Peyer's patch (tissue), 4 donors: Measurements from ENCODE around the gene IQCD.

- PRO-cap = no peak
- RAMPAGE, long total RNA, 4 experiments = start-site peak on the minus strand in 1 of 4 experiments, at chr12:113221047-113221095 at its widest, 5 reads per replicate
Observed at GRCh38 chr12:113220566-113221208, at the start of gene IQCD. Gene IQCD (minus strand): TSS chr12:113221094.

DNA sequence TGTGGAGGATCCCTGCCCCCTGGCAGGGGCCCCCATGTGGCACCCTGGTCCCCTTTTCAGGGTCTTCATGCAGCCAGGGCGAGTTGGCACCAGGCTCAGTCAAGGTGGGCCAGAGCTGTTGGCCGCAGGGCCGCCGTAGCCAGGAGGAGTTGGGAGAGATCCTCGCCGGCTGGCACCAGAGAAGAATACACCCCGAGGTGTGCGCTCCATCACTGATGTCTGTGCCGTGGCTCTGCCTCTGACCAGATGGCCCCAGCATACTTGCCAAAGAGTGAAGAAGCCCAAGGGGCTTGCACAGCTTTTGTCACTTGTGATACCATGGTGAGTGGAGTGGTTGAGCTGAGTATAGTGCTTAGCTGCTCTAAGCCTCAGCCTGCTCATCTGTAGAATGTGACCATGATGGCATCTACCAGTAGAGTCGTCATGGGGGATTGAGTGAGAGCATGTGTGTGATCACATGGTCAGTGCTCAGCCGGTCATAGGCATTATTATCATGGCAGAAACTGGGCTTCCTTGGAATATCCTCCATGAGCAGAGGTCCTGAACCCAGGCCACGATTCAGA lies 11.1 kb downstream of the TPCN1 start:
- PRO-cap = no peak
- RAMPAGE, long total RNA, 4 experiments = no peak in any of the 4 experiments

DNA sequence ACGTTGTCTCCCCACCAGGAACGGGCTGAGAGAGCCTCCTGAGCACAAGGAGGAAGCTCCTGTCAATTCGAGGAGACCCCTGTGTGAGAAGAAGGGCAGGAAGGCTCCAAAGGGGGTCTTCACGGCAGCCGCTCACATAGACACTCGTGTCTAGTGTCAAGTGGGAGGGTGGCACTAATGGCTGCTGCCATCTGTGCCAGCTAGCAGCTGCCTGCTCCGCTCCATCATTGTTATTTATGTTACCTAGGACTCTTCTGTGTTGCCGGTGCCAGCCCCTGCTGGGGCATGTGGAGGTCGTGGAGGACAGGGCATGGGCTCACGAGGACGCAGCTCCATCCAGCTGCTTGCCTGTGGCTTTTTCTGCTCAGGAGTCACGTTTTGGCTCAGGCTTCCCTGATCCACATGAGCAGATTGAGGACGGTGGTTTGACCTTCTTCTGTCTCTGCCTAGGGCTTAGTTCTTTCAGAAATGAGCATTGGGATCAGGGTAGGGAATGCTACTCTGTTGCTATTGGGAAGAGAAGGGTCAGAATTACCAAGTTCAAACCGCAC lies 31.2 kb downstream of the TPCN1 start:
- PRO-cap = no peak
- RAMPAGE, long total RNA, 4 experiments = no peak in any of the 4 experiments

DNA sequence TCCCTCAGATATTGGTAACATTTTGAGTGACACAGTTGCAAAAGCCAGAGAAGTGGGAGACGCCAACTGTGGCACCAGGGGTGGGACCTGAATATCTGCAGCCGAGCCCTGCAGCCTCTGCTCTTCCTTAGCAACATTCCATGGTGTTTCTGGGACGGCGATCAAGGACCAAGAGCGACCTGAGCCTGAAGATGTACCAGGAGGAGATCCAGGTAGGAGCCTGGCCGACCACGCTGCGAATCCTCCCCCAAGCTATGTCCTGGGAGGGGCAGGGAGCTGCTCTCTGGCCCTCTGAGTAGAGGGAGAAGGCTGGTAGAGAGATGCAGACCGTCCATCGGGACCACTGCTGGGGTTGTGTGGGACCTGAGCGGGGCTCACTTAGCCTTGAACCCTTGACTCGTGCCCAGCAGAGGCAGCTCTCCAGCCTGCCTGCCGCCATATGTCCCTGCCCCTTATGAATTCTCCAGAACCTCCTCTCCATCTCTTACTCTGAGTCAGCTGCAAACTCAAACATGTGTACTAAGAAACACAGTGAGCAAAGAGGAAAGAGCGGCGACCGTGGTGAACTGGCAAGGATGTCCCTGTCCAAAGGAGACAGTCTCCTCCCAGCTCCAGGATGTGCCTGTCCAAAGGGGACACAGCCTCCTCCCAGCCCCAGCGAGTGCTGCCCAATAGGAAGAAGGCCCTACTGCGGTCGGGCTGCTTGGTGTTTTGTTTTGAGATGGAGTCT lies 41.6 kb downstream of the SLC8B1 start:
- PRO-cap = no peak
- RAMPAGE, long total RNA, 4 experiments = no peak in any of the 4 experiments

DNA sequence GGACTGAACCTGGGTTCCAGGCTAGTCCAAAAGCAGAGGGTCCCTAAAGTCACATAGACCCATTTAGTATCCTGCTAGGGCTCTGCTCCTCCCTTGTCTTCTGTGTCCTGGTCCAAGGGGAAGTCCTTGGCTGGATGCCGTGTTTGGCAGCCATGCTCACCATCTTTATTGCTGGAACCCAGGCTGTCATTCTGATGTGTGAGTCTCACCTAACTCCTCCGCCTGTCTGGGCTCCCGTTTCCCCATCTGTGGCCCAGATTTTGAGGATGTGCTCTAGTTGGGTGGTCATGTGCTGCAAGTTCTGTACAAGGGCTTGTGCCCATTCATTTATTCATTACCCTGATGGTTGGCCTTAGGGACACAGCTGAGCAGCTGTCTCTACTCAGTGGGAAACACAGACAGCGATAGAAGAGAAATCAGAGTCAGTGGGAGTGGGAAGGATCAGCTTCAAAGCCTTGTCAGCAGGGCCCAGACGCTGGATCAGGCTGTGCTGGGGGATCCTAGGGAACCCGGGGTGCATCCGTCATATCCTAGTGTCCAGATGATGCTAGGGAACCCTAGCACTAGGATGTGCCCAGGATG lies 1.1 kb downstream of the PLBD2 start:
- PRO-cap = unidirectional peak, minus-strand start at position 248 of the sequence
- RAMPAGE, long total RNA, 4 experiments = no peak in any of the 4 experiments

DNA sequence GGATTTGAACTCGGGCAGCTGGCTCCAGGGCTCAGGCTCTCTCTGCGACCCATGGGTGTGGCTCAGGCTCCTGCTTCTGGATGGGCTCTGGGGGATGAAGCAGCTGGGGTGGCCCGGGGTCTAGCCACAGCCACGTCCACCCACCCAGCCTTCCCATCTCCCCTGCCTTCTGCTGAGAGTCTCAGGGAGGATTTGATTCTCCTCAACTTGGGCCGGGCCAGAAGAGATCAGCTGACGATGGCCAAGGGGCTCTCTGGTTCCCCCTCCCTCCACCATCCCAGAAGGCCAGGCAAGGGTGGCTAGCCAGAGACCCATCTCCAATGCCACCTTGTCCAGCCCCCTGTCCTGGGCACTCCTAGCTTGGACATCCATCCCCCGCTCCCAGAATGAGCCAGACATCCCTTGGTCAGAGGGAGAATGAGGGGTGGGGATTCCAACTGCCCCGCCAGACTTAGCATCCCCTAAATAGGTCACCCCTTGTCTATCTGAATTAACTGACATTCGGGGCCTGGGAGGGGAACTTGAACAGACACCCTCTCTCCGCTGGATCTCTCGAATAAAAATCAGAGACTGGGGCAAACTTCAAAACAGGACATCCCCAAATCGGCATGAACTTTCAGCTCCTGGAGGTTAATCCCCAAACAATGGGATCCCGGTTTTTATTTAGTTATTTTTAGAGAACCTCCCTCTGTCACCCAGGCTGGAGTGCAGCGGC lies 1.9 kb downstream of the SDS start:
- PRO-cap = no peak
- RAMPAGE, long total RNA, 4 experiments = no peak in any of the 4 experiments

GRCh38 chr12:113494187-113494409 lies 22.4 kb upstream of the LHX5 start:
- PRO-cap = no peak
- RAMPAGE, long total RNA, 4 experiments = no peak in any of the 4 experiments

- PRO-cap = no peak
- RAMPAGE, long total RNA, 4 experiments = no peak in any of the 4 experiments
Observed at GRCh38 chr12:113765932-113766565, 200.1 kb downstream of the RBM19 start.

DNA sequence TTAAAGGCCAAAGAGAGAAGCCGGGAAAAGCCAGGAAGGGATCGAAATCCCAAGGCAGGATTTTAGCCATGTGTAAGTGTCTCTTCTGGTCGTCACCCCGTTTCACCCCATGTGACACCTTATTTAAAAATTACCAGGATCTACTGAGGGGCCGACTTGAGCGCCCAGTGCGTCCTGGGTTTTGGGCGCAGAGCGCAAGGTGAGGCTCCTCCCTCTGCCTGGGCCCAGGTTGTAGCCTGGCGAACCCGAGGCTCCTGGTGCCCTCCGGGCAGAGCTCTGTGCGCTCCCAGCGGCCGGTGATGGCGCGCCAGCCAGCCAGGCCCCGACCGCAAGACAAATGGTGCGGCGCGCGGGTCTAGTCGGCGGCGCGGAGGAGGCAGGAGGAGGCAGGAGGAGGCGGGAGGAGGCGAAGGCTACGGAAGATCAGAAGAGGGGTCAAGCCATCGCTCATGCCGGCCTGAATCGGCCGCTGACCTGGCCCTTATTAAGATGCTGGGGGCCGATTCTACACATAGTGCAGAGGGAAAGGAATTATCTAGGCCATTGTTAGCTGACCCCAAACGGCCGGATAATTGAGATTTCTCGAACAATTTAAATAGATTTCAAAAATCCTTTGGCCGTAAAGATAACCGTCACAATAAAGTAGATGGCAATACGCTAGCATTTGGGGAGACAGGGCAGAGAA lies 2.9 kb downstream of the TBX5 start:
- PRO-cap = no peak
- RAMPAGE, long total RNA, 4 experiments = no peak in any of the 4 experiments

DNA sequence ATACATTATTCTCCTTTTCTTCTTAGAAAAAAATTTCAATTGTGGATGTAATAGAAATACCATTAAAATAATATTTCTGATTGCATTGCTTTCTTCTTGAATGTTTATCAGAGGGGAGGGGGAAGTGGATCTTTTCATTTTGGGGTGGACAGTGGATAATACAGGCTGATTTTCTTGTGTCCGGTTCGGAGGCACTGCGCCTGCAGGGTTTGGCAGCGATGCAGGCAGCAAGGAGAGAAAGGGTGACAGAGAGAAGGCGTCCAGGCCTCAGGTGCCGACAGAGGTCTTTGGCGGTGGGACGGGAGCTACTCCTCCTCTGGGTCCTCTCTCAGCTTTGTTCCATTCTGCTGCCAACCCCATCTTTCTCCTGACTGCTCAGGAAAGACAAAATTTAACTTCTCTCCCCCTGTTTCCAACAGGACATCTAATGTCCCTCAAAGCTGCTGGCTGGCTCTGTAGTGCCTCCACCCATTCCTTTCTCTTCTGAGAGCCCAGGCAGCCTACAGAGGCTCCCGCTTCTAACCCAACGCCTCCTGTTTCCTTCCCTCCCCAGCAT lies 6.9 kb upstream of the TBX5 start:
- PRO-cap = no peak
- RAMPAGE, long total RNA, 4 experiments = no peak in any of the 4 experiments

DNA sequence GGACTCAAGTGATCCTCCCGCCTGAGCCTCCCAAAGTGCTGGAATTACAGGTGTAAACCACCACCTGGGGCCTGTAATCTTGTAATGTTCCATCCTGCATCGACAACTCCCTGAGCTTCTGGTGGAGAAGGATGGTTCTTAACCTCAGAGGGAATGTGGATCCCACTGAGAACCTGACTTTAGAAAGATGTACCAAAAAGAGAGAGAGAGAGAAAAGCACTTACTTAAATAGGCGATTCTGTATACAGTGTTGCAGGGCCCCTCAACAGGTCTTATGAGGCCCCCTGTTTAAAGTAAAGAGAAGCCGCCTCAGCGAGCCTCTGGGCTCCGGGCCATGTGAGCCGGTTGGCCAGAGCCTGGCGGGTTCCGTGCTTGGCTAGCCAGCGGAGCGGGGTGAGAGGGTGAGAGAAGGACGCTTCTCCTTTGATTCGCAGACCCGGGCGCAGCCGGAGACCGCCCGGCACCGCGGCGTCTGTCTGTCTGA lies 41.1 kb upstream of the TBX5 start:
- PRO-cap = no peak
- RAMPAGE, long total RNA, 4 experiments = no peak in any of the 4 experiments

GRCh38 chr12:114682669-114683285 lies 1.2 kb downstream of the TBX3 start:
- PRO-cap = no peak
- RAMPAGE, long total RNA, 4 experiments = no peak in any of the 4 experiments

- PRO-cap = no peak
- RAMPAGE, long total RNA, 4 experiments = no peak in any of the 4 experiments
Observed at GRCh38 chr12:114733844-114734411, 50.0 kb upstream of the TBX3 start.

DNA sequence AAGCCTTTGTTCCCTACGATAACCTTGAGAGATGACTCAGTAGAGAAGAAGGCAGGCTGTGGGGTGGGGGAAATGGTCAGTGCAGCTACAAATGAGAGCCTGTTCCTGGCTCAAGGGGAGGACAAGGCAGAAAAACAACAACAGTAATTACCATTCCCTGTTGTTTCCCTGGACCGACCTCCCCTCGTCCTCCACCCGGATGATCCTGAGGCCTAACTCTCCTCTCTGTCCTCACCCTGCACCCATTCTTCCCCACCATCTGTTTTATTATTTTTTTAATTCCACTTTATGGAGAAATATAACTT lies 90.4 kb upstream of the TBX3 start:
- PRO-cap = no peak
- RAMPAGE, long total RNA, 4 experiments = no peak in any of the 4 experiments

DNA sequence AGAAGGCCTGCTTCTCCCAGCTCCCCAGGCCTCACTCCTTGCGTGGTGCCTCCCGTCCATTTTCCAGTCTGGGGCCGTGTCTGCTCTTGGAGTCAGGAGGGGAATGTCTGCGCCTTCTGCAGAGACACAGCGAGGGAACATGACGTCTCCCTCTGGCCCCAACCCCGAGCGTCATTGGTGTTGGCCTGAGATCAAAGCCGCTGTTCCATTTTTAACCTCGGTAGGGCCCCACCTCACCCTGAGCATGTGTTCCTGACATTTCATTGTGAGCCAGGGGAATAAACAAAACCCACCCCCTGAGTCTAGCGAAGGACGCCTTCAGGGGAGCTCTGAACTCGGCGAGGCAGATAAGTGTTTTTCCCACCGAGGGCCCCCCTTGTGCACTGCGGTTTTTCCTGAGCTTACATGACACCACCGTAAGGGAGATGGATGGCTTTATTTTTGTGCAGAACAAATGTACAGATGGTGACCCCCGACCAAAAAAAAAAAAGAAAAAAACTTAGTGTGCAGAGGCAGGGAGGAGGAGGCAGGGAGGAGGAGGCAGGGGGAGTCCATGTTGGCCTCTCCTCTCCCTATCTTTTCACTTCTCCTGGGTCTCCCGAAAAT lies 269.0 kb upstream of the TBX3 start:
- PRO-cap = no peak
- RAMPAGE, long total RNA, 4 experiments = no peak in any of the 4 experiments

DNA sequence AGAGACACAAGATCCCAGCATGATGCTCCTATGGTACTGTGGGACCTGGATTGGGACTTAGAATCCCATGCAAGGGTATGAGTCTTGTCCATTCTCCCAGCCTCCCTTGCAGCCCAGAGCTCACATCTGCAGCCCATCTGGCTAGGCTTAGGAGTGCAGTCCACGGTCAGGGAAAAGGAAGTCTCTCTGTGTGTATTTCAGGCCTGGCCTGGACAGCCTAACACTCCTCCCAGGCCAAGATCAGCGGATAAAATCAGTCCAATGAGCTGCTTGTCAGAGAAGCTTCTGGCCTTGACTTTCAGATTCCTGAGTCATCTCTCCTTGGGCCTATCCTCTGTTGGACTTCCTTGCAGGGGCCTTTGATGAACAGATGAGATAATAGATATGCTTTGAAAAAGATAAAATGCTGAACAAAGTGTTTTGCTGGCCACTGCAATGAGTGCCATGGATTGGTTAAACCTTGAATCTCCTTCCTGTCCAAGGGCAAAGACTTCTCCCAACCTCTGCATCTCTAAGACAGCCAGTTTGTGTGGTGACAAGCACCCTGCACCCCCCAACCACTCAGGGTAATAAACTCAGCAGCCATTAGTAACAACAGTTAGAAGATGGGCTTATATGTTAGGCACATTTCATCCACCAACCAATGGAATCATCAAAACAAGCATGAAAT lies 412.8 kb upstream of the TBX3 start:
- PRO-cap = no peak
- RAMPAGE, long total RNA, 4 experiments = no peak in any of the 4 experiments

DNA sequence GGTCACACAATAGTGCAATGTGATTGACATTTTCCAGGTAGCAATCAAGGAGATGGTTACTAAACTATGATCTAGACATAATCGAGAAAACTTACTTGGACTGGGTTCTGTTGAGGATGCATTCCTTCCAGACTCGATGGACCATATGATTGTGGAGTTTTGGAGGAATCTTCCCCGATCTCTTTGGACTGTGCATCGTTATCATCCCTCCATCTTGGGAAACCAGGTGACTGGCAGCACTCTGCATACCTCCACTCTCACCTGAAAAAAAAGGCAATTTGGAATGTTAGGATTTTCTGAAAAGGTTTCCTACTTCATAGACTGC lies 262.5 kb downstream of the MED13L start:
- PRO-cap = no peak
- RAMPAGE, long total RNA, 4 experiments = start-site peak on the minus strand in 2 of 4 experiments, centred at positions 148 to 183 of the sequence, 21 to 29 reads per replicate

DNA sequence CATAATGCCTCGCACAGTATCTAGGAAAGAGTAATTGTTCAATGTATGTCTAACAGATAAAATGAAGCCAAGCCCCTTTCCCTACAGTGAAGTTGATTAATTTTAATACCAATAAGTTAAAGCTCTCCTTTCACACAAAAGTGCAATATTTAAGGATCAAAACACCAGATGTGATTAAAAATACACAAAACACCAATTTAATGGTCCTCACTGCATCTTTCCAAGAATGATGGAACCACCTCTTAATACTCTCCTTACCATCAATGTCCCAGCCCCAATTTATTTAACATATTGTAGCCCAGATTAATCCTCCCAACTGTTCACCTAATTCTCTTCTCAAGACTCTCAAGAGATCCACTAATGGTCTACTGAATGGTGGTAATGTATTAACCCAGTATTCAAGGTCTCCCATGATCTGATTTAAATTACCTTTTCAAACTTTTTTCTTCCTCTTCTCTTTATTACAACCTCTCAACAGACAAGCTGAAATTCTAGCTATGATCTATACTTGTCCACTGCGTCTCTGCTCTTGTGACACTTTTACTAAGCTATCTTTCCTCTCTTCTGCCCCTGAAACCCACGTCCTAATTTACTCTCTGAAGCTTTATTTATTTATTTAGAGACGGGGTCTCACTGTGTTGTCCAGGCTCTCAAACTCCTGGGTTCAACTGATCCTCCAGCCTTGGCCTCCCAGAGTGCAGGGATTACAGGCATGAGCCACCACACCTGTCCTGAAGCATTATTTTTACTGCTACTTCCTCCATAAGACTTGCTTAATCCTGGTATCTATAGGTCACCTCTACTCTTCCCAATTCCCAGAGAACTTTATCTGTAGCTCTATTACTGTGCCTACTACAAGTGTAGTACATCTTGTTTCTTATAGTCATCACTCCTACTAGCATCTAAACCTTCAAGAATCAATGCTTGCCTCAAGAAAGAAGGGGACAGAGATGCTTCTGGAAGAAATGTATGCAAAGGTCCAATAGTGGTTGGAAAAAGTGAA lies 61.6 kb downstream of the MED13L start:
- PRO-cap = no peak
- RAMPAGE, long total RNA, 4 experiments = start-site peak on the minus strand in 1 of 4 experiments, centred at position 401 of the sequence, 27 reads per replicate

GRCh38 chr12:116233389-116234103 lies 43.9 kb downstream of the MED13L start:
- PRO-cap = no peak
- RAMPAGE, long total RNA, 4 experiments = start-site peak on the minus strand in 1 of 4 experiments, at chr12:116233577-116233874 at its widest, 6 reads per replicate

GRCh38 chr12:116319710-116320597 lies 42.5 kb upstream of the MED13L start:
- PRO-cap = no peak
- RAMPAGE, long total RNA, 4 experiments = no peak in any of the 4 experiments